ENCODE measurements around a stretch of chr11.

DNA sequence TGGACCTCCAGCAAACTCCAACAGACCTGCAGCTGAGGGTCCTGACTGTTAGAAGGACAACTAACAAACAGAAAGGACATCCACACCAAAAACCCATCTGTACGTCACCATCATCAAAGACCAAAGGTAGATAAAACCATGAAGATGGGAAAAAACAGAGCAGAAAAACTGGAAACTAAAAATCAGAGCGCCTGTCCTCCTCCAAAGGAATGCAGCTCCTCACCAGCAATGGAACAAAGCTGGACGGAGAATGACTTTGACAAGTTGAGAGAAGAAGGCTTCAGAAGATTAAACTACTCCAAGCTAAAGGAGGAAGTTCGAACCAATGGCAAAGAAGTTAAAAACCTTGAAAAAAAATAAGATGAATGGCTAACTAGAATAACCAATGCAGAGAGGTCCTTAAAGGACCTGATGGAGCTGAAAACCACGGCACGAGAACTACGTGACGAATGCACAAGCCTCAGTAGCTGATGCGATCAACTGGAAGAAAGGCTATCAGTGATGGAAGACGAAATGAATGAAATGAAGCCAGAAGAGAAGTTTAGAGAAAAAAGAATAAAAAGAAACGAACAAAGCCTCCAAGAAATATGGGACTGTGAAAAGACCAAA, 69.4 kb upstream of the B3GNT6 start:
- RAMPAGE, total RNA, result no peak

GRCh38 chr11:77036127-77037219, 2.3 kb downstream of the B3GNT6 start:
- RAMPAGE, total RNA, result no peak

DNA sequence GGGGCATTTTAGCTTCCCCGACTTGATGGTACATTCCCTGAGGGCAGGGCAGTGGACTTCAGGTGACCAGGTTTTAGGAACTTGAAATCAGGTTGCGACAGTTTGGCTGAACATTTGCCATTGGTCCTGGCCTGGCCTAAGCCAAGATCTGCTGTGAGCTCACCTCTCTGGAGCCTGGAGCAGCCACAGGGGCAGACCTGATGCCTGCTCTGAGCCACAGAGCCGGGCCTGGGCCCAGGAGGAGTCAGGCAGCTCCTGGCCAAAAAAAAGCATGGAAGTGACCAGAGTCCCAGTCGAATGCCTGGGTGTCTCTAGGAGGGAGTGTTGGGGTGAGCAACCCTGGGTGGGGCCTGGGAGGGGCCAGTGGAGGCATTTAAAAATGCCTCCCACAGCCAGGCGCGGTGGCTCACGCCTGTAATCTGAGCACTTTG, 6.1 kb upstream of the OMP start:
- RAMPAGE, total RNA, result no peak

DNA sequence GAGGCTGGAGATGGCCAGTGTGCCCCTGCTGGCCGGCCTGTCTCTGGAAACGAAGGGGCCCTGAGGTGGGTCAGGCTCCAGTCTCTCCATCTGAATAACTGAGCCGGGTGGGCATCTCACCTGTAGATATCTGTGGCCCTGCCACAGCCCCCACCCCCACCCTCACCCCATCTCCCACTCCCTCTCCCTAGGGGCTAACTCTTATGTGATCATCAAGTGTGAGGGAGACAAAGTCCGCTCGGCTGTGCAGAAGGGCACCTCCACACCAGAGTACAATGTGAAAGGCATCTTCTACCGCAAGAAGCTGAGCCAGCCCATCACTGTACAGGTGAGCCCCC, 5.7 kb upstream of the MYO7A start:
- RAMPAGE, total RNA, result no peak

GRCh38 chr11:77140045-77140871, 12.2 kb downstream of the MYO7A start:
- RAMPAGE, total RNA, result no peak

GRCh38 chr11:77199333-77199929, 71.4 kb downstream of the MYO7A start:
- RAMPAGE, total RNA, result no peak

- RAMPAGE, total RNA, result no peak
Observed at GRCh38 chr11:77407490-77407948, 66.4 kb downstream of the PAK1 start.

GRCh38 chr11:77471317-77472148, 2.4 kb downstream of the PAK1 start:
- RAMPAGE, total RNA, result no peak

DNA sequence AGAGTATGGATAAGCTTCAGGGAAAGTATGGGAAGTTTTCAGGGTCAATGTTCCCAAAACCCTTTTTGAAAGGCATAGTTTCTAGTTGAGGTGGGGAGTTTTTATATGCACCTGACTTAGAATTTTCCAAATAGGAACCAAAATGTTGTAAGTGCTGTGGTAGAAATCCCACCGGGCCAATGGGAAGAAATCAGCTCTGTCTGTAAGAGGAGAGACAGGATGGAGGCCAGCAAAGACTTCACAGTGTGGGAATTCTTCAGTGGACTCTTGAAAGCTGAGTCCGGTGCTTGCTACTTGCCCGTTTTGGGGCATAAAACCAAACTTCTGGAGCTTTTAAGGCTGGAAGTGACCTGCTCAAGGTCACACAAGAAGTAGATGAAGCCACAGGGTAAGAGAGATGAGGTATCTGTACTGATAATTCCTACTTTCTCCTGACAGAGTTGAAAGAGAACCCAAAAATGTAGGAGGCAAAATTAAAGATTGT, 1.6 kb downstream of the PAK1 start:
- RAMPAGE, total RNA, result no peak

- RAMPAGE, total RNA, result start-site peak on the minus strand at chr11:77473571-77473601, 493 and 352 reads in 2 replicates
Observed at GRCh38 chr11:77473085-77473884, 609 bp downstream of the PAK1 start.

GRCh38 chr11:77588772-77589310, 912 bp upstream of the AQP11 start:
- RAMPAGE, total RNA, result no peak

DNA sequence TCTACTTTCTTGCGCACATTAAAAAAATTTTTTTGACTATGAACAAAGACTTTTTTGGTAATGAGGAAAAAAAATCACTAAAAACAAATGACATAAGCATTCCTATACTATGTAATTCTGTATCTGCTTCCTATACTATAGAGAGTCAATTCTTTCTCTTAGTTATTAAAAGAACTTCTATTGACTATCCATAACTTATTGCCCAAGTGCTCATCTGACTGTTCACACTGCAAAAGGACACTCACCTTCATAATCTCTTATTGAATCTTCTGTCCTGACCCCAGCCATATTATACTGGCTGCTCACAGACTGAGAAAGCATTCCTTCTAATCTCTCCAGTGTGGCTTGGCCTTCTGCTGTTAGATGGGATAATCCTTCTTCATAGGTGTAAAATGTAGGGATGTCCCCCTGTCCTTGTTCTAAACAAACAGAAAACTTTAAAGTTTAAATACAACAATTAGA, 15.3 kb downstream of the CLNS1A start:
- RAMPAGE, total RNA, result no peak

GRCh38 chr11:77740658-77741112, 79.8 kb downstream of the RSF1 start:
- RAMPAGE, total RNA, result no peak

DNA sequence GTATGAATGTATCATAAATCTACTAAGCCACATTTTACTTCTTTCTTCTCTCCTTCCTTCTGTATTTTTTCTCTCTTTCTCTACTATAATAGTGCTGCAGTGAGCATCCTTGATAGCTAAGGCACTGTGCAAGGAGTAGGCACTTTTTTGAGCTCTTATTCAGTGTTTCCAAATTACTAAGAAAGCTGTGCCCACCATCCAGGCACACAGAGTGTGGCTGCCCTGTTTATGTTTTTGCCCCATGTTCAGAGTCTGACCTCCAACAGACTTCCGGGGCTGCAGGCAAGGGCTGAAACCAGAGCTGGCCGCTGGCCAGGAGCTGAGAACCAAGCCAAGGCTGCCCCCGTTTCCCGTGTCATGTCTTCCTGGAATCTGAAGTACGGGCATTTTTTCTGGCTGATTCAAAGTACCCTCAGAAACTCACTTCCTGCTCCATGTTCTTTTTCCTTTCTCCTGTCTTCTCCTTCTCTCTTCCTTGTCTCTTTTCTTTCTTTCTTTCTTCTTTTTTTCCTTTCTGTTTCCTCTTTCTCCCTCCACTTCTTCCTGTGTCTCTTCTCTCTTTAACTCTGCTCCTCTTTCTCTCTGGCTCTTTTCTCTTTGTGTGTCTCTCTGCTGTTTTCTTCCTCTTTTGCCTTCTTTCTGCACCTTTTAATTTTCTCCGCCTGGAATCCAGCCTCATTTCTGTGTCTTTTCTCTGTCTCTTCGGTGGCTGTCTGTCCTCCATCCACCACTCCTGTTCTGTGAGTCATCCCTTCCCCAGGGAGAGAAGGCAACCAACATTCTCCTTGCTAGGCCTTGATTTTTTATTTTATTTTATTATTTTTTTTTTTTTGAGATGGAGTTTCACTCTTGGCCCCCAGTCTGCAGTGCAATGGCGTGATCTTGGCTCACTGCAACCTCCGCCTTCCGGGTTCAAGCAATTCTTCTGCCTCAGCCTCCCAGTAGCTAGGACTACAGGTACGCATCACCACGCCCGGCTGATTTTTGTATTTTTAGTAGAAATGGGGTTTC, 17.1 kb upstream of the KCTD14 start:
- RAMPAGE, total RNA, result no peak

DNA sequence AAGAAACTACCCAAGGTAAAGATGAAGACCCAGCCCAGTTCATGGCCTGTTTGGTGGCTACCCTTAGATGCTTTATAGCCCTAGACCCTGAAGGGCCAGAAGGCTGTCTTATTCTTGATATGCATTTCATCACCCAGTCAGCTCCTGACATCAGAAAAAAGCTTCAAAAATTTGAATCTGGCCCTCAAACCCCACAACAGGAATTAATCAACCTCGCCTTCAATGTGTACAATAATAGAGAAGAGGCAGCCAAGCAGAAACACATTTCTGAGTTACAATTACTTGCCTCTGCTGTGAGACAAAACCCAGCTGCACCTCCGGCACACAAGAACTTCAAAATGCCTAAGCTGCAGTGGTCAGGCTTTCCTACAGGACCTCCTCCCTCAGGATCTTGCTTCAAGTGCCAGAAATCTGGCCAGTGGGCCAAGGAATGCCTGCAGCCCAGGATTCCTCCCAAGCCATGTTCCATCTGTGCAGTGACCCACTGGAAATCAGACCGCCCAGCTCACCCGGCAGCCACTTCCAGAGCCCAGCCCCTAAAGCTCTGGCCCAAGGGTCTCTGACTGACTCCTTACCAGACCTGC, 3.3 kb upstream of the NDUFC2 start:
- RAMPAGE, total RNA, result no peak

- RAMPAGE, total RNA, result no peak
Observed at GRCh38 chr11:78219620-78220472, 31.1 kb downstream of the USP35 start.

DNA sequence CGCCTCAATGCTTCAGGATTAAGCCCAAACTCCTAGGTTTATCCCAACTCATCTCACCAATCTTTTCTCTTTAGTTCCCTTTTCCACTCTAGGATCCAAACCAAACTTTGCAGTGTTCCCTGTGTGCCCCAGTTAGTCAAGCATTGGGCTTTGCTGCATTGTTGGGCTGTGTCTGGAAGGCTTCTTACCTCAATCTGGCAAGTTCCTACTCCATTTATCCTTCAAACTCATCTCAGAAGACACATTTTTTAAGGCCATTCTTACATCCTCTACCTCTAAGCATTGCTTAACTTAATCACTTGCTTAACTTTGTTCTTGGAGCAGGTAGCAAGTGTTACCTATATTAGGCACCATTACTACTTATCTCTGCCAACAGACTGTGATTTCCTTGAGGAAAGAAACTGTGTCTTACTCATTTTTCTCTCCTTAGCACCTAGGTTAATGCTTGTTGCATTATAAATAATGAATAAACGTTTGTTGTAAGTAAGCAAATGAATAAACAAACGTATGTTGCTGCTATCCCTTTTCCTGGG, 41.0 kb downstream of the USP35 start:
- RAMPAGE, total RNA, result no peak

- RAMPAGE, total RNA, result no peak
Observed at GRCh38 chr11:79974184-79974650, 533.4 kb upstream of the TENM4 start.

GRCh38 chr11:81744661-81745035, 989.0 kb downstream of the FAM181B start:
- RAMPAGE, total RNA, result no peak

DNA sequence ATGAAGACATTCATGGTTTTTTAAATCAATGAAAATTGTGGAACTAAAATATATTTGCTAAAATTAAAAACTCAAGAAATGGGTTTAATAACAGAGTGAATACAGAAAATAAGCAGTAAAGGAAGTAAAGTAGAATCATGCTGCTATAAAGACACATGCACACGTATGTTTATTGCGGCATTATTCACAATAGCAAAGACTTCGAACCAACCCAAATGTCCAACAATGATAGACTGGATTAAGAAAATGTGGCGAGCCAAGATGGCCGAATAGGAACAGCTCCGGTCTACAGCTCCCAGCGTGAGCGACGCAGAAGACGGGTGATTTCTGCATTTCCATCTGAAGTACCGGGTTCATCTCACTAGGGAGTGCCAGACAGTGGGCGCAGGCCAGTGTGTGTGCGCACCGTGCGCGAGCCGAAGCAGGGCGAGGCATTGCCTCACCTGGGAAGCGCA, 578.0 kb downstream of the FAM181B start:
- RAMPAGE, total RNA, result no peak

Measured in foreskin keratinocyte (primary cell).